Colic lymph node (tissue), 1 donor: ENCODE measurements around a stretch of chr9.

GRCh38 chr9:95480075-95480585 lies 28.9 kb downstream of the PTCH1 start:
- PRO-cap = no peak

DNA sequence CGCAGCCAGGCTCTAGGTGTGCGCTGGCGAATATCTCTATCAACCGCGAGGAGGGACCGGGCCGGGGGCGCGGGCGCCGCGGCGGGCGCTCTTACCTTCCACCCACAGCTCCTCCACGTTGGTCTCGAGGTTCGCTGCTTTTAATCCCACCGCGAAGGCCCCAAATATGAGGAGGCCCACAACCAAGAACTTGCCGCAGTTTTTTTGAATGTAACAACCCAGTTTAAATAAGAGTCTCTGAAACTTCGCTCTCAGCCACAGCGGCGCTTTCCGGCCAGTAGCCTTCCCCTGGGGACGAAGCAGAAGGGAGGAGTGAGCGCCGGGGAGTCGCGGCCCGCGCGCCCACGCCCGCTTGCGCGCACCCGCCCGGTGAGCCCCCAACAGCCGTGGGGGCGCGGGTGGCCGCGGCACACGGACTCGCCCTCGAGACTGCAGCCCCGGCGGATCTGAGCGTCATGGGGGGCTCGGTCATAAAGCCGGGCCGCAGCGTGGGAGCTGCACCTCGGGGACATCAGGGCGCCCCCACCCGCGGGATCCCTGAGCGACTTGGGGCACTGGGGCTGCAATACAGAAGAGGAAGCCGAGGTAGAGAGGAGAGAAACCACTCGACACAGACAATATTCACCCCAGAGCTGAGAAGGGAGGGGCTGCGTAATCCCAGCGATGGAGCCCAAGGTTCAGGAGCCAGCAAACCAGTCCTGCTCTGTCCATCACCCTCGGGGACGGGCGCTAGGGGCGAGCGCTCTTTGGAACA lies 2.6 kb downstream of the PTCH1 start:
- PRO-cap = no peak

DNA sequence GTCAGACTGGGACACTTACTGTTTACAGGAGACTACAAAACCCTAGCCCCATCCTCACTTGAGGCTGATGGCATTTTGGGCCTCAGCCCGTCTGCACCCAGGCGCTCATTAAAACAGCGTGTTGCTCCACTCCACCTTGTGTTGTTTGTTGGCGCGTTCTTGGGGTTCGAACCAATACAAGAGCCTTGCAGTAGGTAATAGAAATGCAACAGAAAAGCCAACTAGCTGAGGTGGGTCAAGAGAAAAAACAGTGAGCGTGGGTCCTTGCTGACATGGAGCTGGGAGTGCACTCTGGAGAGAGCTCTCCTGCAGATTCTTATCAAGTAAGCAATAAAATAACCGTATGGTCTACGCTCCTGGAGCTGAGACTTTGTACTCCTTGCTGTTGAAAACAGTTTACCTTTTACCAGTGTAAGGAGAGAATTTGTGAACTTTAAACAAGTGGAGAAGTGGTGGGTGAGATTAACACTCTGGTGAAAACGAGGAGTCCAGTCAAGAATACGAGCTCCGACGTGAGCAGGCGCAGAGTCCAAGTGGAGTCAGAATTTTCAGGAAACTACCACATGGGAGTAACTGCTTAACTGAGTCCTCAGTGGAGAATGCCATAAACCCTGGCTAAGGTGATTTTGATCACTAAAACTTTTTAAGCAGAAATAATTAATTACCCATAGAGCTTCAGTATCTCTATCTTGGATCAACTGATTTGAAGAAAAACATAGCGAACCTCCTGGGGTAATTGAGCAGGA lies 156.2 kb upstream of the ERCC6L2 start:
- PRO-cap = no peak

- PRO-cap = no peak
Measured at GRCh38 chr9:95729821-95730191, 145.7 kb upstream of the ERCC6L2 start.

- PRO-cap = no peak
Measured at GRCh38 chr9:95981604-95982164, 106.2 kb downstream of the ERCC6L2 start.

GRCh38 chr9:96027063-96028216 lies 151.9 kb downstream of the ERCC6L2 start:
- PRO-cap = unidirectional peak, plus-strand start at chr9:96027290; bidirectional peak, plus-strand start at chr9:96027663, minus-strand start at chr9:96027494

GRCh38 chr9:96073417-96074002 lies 198.0 kb downstream of the ERCC6L2 start:
- PRO-cap = no peak

DNA sequence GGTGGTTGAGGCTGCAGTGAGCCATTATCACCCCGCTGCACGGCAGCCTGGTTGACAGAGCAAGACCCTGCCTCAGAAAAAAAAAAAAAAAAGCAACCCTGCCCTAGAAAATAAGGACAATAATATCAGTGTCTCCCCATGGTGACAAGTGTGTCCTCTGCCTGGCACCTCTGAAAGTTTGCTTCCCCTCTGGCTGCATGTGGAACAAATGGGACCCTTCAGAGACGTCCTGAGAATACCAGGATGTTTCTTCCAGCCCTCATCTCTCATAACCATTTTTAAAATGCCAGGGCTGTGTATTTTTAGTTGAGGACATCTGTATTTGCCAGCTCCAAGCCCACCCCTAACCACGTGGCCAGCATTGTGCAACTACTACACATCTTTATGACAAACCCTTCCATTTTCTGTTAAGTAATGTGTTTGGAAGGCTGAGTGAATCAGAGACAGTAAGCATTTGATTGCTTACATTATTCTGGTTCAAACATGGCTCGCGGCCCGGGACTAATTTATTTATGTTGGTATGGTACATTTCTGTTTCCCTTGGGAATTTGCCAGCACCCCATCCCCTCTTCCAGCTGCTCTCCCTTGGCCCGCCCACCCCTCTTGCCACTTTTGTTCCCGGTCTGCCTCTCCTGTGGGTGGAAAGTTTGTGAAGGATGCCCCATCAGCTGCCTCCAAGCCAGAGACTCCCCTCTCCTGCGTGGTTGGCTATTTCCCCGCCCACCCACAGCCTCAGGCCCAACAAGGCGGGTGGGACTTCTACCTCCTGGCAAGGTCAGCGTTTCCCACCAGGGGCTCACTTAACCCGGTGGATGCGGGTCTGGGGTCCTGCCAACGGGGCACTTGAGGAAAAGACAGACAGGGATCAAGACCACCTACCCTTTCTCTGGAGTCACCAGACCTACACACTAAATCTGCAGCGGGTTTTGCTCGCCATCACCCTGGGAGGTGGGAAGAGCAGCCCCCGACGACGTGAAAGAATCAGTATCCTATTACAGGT lies 162.3 kb downstream of the HSD17B3 start:
- PRO-cap = no peak

DNA sequence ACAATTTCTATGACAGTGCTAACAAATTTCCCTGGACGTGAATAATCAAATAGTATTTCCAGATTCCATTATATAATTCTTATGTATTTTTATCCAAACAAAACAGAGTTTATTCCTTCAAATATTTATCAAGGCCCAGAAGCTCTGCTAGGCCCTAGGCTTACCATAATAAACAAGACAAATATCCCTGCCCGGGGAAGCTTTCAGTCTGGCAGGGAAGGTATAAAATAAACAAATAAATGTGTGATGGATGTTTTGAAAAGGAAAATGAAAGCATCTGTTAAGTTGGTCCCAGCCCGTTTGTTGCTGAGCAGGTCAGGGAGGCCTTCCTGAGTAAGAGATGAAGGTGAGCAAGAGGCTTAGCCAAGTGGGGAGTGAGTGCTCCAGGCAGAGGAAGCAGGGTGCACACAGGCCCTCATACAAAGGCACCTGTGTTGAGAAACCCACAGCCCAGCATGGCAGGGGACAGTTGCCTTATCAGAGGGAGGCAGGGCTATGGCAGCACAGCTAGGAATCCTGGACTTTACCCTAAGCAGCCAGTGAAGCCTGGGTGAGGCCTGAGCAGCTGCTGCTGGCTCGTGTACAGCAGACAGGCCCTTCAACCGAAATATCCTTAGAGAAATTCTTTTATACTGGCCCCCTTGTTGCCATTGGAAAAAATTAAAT lies 7.7 kb upstream of the SLC35D2 start:
- PRO-cap = no peak

- PRO-cap = no peak
Measured at GRCh38 chr9:96413326-96414412, 4.5 kb downstream of the ZNF367 start.

DNA sequence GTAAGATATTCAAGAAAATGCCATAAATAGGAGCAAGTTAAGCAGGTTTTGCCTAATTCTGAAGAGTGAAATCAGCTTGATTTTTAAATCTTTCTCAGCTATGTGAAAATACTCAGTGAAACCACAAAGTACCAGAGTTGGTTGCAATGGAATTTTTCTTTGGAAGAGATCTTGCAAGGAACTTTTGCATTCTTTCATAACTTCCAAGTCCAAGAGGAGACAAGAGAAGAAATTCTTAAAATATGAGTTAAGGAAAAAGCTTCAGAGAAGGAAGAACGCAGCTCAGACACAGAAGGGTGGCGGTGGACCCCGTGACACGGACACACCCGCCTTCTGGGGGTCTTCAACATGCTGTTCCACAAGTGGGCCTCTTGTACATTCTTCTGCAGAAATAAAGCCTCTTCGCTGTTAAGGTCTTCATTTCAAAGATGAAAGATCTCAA lies 64.5 kb downstream of the HABP4 start:
- PRO-cap = no peak

- PRO-cap = no peak
Measured at GRCh38 chr9:96574918-96575457, 44.7 kb downstream of the CDC14B start.

DNA sequence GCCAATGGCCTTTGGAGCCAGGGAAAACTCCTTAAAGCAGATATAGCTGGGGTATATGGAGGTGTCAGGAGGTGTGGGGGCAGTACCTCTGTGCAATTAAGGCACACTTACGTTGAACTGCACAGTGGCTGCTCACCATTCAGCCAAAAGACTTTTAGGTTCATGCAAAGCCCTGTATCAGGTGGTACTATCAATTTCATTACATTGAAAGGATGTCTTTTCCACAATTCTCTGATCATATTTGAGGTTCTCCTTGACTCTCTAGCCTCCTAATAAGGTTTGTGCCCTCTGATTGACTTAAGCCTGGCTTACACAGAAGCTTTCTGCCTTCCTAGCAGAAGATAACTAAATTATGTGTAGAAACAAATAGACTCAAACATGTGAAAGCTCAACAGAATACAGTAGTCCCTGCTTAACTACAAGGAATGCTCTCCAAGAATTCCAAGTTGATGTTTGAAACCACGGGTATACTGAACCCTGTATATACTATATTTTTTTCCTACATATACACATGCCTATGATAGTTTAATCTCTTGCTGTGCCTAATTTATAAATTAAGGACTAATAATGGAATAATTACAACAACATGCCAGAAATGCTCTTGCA lies 20.6 kb downstream of the ZNF510 start:
- PRO-cap = no peak

GRCh38 chr9:96758994-96759992 lies 18.6 kb downstream of the ZNF510 start:
- PRO-cap = no peak

- PRO-cap = no peak
Measured at GRCh38 chr9:96793884-96794466, 16.1 kb upstream of the ZNF510 start.

GRCh38 chr9:96875728-96876183 lies 21.4 kb upstream of the ZNF782 start:
- PRO-cap = unidirectional peak, minus-strand start at chr9:96875914

- PRO-cap = no peak
Measured at GRCh38 chr9:97221039-97222085, 86.1 kb upstream of the CCDC180 start.

GRCh38 chr9:97271307-97271754 lies 36.1 kb upstream of the CCDC180 start:
- PRO-cap = no peak

GRCh38 chr9:97450642-97451230 lies 38.8 kb downstream of the TDRD7 start:
- PRO-cap = no peak

GRCh38 chr9:97500897-97501341 lies 547 bp upstream of the TMOD1 start:
- PRO-cap = no peak